Right atrium auricular region (tissue), 2 donors: Measurements from ENCODE around the genes POR, SRRM3 and PTPN12.

GRCh38 chr7:75819574-75820010, 6.0 kb upstream of the CCL24 start:
- PRO-cap, result no peak
- RAMPAGE, long total RNA, 2 experiments, result no peak in any of the 2 experiments

GRCh38 chr7:75915013-75915380, at the start of gene POR:
POR (plus strand) TSS chr7:75915155.
- PRO-cap, result bidirectional peak, plus-strand start at chr7:75915157, minus-strand start at chr7:75914910
- RAMPAGE, long total RNA, 2 experiments, result no peak in any of the 2 experiments

GRCh38 chr7:76049257-76049883, 1.5 kb downstream of the MDH2 start:
- PRO-cap, result no peak
- RAMPAGE, long total RNA, 2 experiments, result no peak in any of the 2 experiments

- PRO-cap, result no peak
- RAMPAGE, long total RNA, 2 experiments, result no peak in any of the 2 experiments
Observed at GRCh38 chr7:76064613-76064926, 16.7 kb downstream of the MDH2 start.

DNA sequence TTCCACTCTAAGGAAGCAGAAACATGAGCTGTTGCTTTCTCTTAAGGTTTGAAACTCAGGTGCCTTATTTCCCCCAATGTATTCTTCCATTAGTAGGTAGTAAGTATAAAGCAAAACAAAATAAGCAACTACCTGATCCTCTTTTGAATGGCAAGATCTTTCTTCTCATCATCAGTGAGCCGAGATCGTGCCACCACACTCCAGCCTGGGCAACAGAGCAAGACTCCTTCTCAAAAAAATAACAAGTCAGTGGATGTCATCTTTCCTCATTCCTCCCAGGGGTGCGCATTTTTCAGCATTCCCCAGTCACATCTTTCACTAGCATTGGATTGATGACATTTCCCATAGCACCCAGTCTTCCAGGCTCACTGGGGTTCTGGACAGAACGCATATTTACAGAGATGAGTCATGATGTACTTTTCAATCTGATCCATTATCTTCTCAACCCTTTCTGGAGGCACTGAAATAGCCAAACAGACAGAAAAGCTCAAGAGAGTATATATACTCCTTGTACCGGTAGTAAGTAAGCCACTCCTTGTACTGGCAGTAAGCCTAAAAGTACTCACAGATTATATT, 60.5 kb downstream of the MDH2 start:
- PRO-cap, result no peak
- RAMPAGE, long total RNA, 2 experiments, result no peak in any of the 2 experiments

- PRO-cap, result no peak
- RAMPAGE, long total RNA, 2 experiments, result no peak in any of the 2 experiments
Observed at GRCh38 chr7:76201497-76202123, at the start of gene SRRM3. SRRM3 (plus strand) TSS chr7:76201896.

- PRO-cap, result bidirectional peak, plus-strand start at chr7:76292529, minus-strand start at chr7:76292305
- RAMPAGE, long total RNA, 2 experiments, result no peak in any of the 2 experiments
Observed at GRCh38 chr7:76292458-76292696, 10.1 kb upstream of the HSPB1 start.

GRCh38 chr7:76313800-76314189, 11.3 kb downstream of the HSPB1 start:
- PRO-cap, result no peak
- RAMPAGE, long total RNA, 2 experiments, result no peak in any of the 2 experiments

GRCh38 chr7:76359208-76359718, 472 bp upstream of the YWHAG start:
- PRO-cap, result bidirectional peak, plus-strand start at chr7:76359473, minus-strand start at chr7:76359281
- RAMPAGE, long total RNA, 2 experiments, result no peak in any of the 2 experiments

DNA sequence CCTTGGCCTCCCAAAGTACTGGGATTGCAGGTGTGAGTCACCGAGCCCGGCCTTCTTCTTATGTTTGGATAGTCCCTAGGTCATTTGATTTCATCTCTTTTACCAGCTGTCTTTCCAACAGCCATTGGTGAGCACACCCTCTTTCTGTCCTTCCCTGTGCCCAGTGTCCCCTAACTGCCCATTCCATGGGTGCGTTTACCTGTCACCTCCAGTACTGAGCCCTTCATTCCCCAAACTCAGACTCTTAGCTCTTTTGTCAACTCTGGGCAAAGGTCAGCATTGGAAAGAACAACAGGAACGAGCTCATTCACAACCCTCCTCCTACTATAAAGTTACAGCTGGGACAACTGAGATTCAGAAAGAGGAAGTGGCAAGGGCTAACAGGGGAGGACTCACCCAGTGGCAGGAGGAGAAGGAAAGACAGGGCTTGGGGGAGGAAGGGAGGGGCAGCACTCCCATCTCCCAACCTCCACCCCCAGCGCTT, 5.5 kb downstream of the SSC4D start:
- PRO-cap, result no peak
- RAMPAGE, long total RNA, 2 experiments, result no peak in any of the 2 experiments

GRCh38 chr7:76512542-76512813, 2.1 kb downstream of the UPK3B start:
- PRO-cap, result no peak
- RAMPAGE, long total RNA, 2 experiments, result no peak in any of the 2 experiments

GRCh38 chr7:76625483-76626466, 1.3 kb downstream of the POMZP3 start:
- PRO-cap, result no peak
- RAMPAGE, long total RNA, 2 experiments, result no peak in any of the 2 experiments

GRCh38 chr7:77007989-77008601, 24.1 kb downstream of the SPDYE17 start:
- PRO-cap, result no peak
- RAMPAGE, long total RNA, 2 experiments, result no peak in any of the 2 experiments

DNA sequence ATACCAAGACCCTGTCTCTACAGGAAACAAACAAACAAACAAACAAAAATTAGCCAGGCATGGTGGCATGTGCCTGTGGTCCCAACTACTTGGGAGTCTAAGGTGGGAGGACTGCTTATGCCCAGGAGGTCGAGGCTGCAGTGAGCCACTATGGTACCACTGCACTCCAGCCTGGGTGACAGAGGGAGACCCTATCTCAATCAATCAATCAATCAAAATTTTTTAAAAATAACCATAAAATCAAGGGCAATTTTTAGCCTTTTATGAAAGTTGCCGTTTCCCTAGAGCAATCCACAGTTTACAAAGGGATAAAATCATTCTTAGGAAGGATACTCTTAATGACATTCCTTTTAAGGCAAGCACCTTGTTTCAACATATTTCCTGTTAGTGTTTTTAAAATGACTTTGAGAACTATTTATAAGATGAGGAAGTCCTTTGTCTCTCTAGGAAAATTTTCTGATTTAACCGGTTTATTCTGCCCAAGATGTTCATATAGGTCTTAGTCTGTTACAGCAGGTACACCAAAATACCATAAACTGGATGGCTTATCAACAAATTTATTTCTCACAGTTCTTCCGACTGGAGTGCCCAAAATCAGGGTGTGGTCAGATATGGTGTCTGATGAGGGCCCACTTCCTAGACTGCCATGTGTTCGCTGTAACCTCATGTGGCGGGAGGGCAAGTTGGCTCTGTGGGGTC, 78.0 kb downstream of the GSAP start:
- PRO-cap, result no peak
- RAMPAGE, long total RNA, 2 experiments, result no peak in any of the 2 experiments

- PRO-cap, result no peak
- RAMPAGE, long total RNA, 2 experiments, result no peak in any of the 2 experiments
Observed at GRCh38 chr7:77427779-77428530, 11.8 kb upstream of the GSAP start.

GRCh38 chr7:77479355-77479882, 57.7 kb upstream of the PTPN12 start:
- PRO-cap, result no peak
- RAMPAGE, long total RNA, 2 experiments, result no peak in any of the 2 experiments

DNA sequence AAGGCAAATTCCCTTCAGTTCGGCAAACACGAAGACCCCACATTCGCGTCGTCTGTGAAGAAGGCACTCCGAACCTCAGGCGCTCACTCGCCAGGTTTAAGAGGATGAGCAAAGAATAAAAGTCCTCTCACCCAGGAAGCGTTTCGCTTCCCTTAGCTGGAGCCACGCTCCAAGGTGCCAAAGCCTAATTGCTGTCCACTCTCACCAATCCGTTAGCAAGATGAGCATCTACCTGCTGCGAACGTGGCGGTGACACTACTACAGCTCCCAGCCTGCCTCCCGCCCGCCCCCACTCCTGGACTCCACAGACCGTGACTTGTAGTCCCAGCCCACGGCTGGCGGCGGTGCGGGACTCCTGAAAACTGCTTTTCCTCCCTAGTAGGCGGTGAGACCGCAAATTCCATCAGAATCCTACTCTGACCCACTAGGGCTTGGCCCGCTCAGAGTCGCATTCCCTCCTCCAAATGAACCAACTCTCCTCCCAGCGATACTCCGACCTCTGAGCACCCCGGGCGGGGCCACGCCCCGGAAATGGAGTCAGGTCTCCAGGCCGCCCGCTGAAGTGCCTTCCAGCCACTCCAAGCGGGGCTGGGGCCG, 615 bp upstream of the PTPN12 start:
- PRO-cap, result bidirectional peak, plus-strand start outside the sequence, minus-strand start at position 522 of the sequence
- RAMPAGE, long total RNA, 2 experiments, result no peak in any of the 2 experiments

- PRO-cap, result bidirectional peak, plus-strand start at chr7:77537053, minus-strand start at chr7:77536903; bidirectional peak, plus-strand start at chr7:77537382, minus-strand start at chr7:77537322; bidirectional peak, plus-strand start at chr7:77537518, minus-strand start at chr7:77537406
- RAMPAGE, long total RNA, 2 experiments, result start-site peak on the plus strand in 2 of 2 experiments, at chr7:77537509-77537615 at its widest, 8 to 39 reads per replicate
Observed at GRCh38 chr7:77536979-77537794, at the start of gene PTPN12. PTPN12 (plus strand) TSS chr7:77537295.

DNA sequence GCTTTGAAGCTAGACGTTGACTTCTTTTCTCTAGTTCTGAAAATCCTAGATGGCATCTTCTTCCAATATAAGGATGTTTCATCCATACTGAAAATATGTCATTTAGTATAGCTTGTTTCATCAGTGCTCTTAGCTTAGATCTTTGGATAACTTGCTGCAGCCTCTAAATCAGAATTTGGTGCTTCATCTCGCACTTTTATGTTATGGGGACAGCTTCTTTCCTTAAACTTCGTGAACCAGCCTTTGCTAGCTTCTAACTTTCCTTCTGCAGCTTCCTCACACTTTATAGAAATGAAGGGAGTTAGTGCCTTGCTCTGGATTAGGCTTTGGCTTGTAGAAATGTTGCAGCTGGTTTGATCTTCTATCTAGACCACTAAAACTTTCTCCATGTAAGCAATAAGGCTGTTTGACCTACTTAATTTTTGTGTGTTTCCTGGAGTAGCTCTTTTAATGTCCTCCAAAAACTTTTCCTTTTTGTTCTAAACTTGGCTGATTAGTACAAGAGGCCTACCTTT, 50.6 kb downstream of the PTPN12 start:
- PRO-cap, result no peak
- RAMPAGE, long total RNA, 2 experiments, result no peak in any of the 2 experiments

DNA sequence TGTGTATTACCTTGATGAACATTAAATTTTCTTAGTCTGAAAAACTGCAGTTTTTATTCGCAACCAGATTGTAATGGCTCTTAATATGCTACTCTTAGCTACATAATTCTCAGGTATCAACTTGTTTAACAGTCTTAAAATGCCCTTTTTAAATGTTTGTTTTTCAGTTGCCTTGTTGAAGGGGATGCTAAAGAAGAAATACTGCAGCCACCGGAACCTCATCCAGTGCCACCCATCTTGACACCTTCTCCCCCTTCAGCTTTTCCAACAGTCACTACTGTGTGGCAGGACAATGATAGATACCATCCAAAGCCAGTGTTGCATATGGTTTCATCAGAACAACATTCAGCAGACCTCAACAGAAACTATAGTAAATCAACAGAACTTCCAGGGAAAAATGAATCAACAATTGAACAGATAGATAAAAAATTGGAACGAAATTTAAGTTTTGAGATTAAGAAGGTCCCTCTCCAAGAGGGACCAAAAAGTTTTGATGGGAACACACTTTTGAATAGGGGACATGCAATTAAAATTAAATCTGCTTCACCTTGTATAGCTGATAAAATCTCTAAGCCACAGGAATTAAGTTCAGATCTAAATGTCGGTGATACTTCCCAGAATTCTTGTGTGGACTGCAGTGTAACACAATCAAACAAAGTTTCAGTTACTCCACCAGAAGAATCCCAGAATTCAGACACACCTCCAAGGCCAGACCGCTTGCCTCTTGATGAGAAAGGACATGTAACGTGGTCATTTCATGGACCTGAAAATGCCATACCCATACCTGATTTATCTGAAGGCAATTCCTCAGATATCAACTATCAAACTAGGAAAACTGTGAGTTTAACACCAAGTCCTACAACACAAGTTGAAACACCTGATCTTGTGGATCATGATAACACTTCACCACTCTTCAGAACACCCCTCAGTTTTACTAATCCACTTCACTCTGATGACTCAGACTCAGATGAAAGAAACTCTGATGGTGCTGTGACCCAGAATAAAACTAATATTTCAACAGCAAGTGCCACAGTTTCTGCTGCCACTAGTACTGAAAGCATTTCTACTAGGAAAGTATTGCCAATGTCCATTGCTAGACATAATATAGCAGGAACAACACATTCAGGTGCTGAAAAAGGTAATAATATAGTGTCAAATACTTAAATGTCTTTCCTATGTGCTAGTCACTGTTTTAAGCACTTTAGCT, 69.3 kb upstream of the RSBN1L start:
- PRO-cap, result no peak
- RAMPAGE, long total RNA, 2 experiments, result no peak in any of the 2 experiments